Cerebral cortex (tissue), 2 donors: ENCODE results near the gene ACBD5.

- PRO-cap, 2 experiments = no peak in any of the 2 experiments
These were observed 14.6 kb upstream of the PDSS1 start for GRCh38 chr10:26682719-26683490.

GRCh38 chr10:26737785-26738106 lies 40.2 kb downstream of the PDSS1 start:
- PRO-cap, 2 experiments = no peak in any of the 2 experiments

- PRO-cap, 2 experiments = peak in 1 of 2 experiments; most common plus-strand start chr10:26860274 (in 1); most common minus-strand start chr10:26860106 (in 1)
These were observed 724 bp downstream of the ABI1 start for GRCh38 chr10:26860004-26860463.

DNA sequence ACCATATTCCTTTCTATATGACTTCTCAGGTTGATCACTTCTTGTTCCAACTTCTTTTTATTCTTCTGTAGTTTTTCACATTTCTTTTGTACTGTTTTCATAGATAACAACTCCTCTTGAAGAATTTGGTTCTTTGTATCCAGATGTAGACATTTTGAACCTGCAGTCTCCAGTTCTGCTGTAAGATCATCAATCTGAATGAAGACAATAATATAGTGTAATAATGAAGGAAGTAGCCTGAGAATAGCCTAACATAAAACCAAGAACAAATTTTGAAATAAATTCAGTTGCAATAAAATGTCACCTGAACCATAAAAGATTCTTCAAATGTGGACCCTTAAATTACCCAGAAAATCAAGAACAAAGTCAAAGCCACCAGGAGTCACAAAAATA lies 82.7 kb downstream of the ANKRD26 start:
- PRO-cap, 2 experiments = no peak in any of the 2 experiments

DNA sequence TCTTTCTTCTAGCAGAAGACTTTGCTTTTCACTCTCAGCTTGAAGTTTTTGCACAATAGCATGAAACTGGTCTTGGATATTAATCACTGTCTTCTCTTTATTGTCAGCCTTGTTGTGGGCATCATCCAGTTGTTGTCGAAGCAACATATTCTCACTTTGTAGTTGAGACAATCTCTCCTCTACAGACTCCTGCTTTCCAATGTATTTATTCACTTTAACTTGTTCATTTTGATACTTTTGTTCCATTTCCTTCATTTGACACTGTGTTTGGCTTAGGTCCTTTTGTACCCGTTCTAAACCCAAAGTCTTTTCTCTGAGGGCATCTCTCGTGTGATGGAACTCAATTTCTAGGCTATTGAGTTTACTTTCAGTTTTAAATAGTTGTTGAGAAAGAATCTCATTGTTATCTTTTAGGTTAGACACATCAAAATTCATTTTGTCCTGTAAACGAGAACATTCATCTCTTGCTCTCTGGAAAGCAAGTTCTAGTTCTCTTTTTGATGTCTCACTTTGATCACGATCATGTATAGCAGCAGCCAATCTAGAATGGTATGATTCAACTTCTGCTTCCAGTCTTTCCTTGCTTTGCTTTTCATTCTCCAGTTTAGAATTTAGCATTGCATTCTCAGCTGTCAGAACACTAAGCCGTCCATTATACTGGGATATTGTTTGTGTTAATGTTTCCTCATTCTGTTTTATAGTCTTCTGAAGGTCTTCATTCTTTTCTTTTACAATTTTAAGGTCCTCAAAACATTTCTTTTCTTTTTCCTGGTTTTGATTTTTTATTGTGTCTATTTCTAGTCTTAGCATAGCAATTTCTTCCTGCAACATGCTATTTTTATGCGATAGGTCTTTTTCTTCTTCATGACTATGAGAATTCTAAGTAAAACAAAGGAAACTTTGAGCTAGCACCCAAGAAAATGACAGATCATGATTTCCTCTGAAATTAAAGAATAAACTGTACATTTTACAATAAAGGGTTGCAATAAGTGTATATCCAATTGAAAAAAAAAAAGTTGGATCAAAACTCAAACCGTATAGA lies 65.1 kb downstream of the ANKRD26 start:
- PRO-cap, 2 experiments = no peak in any of the 2 experiments

- PRO-cap, 2 experiments = no peak in any of the 2 experiments
These were observed 54.0 kb downstream of the ANKRD26 start for GRCh38 chr10:27046254-27046751.

GRCh38 chr10:27240153-27240967 lies at the start of gene ACBD5:
Gene ACBD5, minus strand, starts transcription at chr10:27240797.
- PRO-cap, 2 experiments = peak in 1 of 2 experiments; most common plus-strand start chr10:27240696 (in 1); most common minus-strand start chr10:27240486 (in 1)

GRCh38 chr10:27241786-27242491 lies 1.3 kb upstream of the ACBD5 start:
- PRO-cap, 2 experiments = peak in 1 of 2 experiments; most common plus-strand start chr10:27242211 (in 1); most common minus-strand start chr10:27242091 (in 1)

DNA sequence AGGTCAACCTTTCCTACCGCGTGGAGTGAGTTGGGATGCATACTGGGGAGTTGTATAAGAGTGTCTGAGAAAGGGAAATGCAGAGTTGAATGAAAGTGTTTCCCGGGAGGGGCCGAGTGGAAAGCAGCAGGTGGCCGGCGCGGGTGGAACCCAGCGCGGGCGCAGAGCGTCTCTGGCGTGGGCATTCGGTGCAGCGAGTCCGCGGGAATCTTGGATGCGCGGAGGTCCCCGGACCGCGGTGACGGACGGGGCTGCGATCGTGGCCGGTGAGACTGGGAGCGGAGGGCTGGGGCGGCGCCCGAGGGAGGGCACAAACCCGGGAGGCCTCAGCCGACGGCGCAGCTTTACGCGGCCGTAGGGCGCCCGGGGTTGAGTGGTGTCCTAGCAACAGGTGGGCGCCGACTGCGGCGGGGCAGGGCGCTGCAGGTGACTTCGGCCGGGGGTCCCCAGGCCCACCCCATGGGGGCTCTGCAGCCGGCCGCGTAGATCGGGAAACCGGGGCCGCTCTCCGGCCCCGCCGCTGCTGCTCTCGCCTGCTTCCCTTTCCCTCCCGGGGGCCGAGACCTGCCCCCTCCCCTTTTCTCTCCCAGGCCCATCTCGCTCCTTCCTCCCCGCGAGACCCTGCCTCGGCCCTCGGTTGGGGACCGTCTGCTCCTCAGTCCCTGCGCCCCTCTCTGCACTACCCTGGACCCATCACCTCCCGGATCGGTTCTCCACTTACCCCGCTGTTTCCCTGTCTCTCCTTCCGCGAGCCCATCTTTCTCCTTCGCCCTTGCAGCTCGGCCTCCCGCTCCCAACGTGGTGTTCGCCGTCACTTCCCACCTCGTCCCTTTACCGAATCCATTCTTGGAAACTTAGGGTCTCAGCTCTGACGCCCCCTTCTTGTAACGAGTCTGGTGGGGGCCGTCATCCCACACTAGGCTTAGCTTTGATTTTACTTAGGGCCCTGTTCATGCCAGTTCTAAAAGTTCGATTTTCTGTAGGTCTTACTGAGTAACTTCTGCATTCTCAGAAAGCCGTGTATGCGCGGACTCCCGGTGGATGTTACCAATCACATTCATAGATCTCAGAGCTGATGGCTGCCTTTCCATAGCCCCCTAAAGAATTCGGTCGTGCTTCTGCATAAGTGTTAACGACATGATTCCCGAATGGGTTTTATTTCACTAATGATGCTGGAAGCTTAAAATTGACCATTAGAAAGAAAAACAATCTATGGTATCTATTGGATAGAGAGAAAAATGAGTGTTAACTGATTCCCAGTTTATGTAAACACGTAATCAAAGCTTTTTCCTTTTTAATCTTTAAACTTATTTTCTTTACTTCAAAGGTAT lies 18.5 kb upstream of the ACBD5 start:
- PRO-cap, 2 experiments = peak in 1 of 2 experiments; most common plus-strand start position 624 of the sequence (in 1); most common minus-strand start position 531 of the sequence (in 1)

DNA sequence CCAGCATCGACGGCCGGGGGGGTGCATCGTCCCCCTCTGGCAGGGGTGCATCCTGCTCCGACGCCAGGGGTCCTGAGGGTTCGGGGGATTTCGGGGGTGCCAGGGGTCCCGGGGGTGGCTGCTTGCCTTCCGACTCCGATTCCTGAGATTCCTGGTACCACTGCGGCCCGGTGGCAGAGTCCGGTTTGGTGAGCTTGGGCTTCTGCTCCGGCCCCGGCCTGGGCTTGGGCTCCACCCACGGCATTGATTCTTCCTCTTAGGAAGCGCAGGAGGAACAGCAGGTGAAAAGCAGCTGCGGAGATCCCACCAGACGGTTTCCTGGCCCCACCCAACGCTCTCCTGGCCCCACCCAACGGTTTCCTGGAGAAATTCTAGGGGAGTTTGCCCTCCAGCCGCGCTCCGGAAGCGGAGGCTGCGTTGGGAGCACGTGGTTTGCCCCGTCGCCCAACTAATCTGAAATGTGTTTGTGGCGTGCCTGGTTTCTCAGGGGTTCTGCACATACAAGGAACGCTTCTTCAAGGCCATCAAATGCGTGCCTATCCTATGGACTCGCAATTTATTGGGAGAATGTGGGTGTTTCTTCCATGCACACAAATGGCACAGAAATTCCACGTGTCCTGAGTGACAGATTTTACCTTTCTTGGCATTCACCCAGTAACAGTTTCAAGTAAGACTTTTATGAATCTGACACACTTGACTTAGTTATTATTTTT lies 89.9 kb upstream of the RAB18 start:
- PRO-cap, 2 experiments = no peak in any of the 2 experiments

DNA sequence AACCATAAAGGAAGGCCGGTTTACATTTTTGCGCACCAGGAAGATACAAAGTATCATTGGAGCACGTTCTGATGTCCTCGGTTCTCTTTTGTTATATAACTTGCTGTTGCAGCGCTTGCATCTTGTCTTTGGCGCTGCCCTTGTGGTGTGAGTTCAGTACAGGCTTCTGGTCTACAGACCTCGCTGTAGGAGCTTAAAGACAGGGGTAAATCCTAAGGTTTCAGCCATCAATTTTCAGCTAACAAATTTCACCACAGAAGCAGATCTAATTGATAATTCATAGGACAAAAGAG lies 1.5 kb upstream of the MKX start:
- PRO-cap, 2 experiments = no peak in any of the 2 experiments

GRCh38 chr10:28163112-28163738 lies 139.6 kb downstream of the MPP7 start:
- PRO-cap, 2 experiments = no peak in any of the 2 experiments

GRCh38 chr10:28171511-28172313 lies 131.2 kb downstream of the MPP7 start:
- PRO-cap, 2 experiments = no peak in any of the 2 experiments

DNA sequence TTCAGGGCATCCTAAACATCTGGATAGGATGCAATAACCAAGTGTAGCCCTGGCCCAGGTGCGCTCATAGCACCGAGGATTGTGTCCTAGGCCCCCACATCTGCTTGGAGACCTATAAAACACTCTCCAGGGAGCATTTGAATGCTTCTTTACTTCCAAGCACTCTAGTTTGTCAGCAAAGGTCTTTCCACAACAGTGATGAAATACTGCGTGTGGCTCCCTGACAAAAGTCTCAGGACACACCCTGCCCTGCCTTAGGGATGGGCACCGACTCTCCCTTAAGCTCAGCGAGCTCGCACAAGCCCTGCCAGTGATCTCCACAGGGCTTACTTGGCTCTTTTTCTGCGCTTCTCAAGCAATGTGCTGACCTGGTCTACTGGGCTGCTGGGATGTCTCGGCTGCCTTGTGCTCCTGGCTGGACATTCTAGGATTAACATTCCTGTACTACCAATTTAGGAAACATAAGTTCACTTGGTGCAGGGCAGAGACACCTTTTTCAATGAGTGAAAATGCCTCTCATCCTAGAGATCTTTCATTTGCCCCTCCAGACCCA lies 84.3 kb upstream of the MPP7 start:
- PRO-cap, 2 experiments = no peak in any of the 2 experiments

- PRO-cap, 2 experiments = no peak in any of the 2 experiments
These were observed 9.5 kb upstream of the WAC start for GRCh38 chr10:28523386-28523869.

DNA sequence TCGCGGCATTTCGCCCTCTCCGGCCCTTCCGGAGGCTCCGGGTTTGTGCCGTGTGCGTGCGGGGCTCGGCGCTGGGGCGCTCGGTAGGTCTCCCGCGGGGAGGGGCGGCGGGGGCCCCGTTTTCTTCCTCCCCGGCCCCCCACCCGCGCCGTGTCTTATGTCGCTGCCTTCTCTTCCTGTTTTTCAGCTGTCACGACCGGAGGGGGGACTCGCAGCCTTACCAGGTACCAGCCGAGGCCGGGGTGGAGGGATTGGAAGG lies 822 bp downstream of the WAC start:
- PRO-cap, 2 experiments = peak in 1 of 2 experiments; most common minus-strand start position 192 of the sequence (in 1)

- PRO-cap, 2 experiments = no peak in any of the 2 experiments
These were observed 51.1 kb downstream of the WAC start for GRCh38 chr10:28583807-28584553.

GRCh38 chr10:28676194-28677096 lies 876 bp upstream of the BAMBI start:
- PRO-cap, 2 experiments = peak in 1 of 2 experiments; most common plus-strand start chr10:28676820 (in 1)

DNA sequence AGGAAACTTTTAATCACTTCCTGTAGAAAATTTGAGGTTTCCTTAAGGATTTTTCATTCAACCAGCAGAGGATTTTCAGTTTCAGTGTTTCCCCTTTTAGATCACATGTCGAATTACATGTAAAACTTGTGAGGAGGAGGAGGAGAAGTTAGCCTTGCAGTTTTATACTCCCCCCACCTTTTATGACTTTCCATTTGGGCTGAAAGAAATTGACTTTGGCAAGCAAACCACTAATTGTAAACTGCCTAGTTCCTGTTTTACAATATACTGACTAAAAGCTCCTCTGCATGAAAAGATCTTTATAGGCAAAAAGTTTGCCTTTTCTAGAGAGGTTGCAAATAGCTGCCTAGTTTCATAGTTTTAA lies 3.0 kb downstream of the BAMBI start:
- PRO-cap, 2 experiments = peak in 1 of 2 experiments; most common minus-strand start position 115 of the sequence (in 1)

GRCh38 chr10:28939224-28939628 lies 261.9 kb downstream of the BAMBI start:
- PRO-cap, 2 experiments = no peak in any of the 2 experiments